Measurements from ENCODE around the genes POM121 and VPS37D.

DNA sequence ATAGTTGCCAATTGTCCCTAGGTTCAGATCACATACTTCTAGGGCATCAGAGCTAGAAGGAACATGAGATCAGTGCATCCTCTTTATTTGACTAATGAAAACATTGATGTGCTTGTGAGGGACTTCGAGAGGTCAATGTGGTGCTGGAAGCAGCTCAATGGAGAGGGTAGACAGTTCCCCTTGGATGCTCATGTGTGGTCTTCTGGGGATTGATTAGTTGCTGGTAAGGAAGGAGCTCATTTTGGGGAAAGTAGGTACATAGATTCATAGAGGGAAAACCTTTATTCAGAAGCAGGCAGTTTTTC is 103.6 kb downstream of the AUTS2 start:
- PRO-cap = no peak

DNA sequence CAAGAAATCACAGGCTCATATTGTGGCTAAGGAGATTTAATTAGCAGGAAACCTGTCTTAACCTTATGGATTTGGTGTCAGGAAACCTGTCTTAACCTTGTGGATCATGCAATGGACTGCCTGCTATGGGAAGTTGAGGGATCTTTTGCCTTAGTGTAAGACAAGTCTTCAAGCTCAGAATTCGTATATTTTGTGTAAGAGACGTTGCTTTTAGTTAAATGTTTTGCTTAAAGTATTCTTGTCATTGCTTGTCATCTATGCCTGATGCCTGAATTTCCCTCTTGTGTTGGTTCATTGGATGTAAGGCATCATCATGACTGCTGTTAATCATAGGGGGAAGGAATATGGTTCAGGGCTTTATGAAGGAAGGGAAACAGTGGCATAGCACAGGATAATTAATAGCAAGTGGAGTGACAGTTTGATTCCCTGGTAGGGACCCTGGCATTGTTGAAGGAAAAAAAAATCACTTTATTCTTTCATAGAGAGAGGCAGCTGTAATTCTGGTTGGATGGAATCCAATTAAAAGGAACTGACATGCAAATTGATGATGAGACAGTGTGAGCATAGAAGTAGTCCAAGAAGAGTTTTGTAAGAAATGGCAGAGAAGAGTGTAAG is 121.3 kb downstream of the AUTS2 start:
- PRO-cap = no peak

DNA sequence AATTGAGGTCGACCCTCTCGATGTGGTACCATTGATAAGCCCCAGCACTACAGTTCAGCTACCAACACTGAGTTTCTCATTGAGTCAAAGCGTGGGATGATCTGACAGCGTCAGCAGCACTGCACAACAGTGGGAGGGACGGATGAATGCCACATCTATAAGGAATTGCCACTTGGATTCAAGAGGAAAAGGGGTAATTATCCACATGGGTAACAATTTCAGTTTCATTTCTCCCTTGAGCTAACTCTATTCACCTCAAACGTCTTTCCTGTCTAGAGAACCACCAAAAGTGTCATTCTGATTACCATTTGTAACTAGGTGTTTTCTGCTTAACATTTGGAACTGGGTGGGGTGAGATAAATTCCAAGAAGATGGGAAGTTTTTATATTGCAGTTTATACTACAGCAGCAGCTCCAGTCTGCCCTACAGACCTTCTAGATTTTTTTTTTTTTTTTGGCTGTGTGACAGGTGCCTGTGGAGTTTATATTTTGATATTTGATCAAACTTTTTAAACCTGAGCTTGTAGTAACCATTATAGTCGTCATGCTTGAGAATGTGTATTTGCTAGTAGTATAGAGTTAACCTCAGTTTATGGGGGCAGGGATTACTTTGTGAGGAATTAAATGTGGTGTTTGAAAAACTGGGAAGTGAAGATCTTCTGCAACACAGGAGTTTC is 343.0 kb downstream of the AUTS2 start:
- PRO-cap = no peak

DNA sequence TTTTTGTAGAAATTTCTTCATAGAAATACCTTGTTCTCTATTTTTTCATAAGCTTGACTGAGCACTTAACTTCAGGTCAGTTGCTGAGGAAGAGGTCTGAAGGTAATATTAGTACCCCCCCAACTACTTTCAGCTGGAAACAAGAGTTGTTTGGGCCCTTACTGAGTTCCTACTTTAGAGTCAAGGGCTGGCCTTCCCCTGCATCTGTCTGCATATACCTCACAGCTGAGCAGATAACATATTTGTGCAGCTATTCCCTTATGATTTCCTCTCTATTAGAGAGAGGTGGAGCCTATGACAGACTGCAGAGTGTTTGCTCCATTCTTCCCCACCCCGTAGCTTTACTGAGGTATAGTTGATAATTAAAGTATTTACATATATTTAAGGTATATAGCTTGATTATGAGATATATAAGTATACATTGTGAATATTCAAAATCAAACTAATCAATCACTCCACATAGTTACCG is 355.5 kb downstream of the AUTS2 start:
- PRO-cap = no peak

DNA sequence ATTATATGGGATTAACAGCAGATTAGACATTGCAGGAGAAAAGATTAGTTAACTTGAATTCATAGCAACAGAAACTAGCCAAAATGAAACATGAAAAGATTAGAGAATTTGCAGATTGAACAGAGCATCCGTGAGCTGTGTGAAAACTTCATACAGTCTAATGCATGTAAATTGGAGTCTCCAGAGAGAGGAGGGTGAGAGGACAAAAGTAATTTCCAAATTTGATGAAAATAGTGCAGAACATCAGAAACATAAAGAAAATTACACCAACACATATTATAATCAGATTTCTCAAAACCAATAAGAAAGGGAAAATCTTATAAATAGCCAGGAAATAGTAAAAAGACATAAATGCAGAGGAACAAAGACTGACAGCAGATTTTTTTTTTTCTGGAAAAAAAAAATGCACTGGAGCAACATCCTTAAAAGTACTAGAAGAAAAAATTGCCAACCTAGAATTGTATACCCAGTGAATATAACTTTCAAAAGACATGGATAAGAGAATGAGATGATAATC is 553.8 kb downstream of the AUTS2 start:
- PRO-cap = no peak

GRCh38 chr7:70497396-70497931 is 634.5 kb upstream of the GALNT17 start:
- PRO-cap = no peak

GRCh38 chr7:70571254-70571933 is 560.5 kb upstream of the GALNT17 start:
- PRO-cap = no peak

DNA sequence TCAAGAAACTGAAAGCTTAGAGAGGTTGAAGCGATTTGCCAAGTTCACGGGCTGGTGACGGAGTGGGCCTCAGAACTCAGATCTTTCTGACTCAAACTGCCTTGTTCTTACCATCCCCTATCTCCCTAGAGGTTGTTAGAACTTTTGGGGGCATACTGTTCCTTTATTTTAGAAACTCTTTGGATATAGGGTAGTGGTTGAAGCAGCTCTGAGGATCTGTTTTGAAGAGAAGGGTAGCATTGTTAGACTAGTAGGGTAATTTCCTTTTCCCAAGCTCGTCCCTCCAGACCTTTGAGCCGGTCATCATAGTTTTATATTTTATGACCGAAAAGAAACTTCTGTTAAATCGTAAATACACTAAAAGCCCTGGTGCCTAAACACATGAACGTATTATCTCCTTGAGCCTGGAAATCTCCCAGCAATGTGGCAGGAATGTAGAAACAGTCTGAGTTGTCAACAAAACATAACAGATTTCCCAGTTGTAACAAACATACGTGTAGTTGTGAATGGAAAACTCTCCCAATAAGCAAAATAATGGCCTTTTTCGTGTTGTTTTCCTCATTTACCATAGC is 541.6 kb upstream of the GALNT17 start:
- PRO-cap = no peak

DNA sequence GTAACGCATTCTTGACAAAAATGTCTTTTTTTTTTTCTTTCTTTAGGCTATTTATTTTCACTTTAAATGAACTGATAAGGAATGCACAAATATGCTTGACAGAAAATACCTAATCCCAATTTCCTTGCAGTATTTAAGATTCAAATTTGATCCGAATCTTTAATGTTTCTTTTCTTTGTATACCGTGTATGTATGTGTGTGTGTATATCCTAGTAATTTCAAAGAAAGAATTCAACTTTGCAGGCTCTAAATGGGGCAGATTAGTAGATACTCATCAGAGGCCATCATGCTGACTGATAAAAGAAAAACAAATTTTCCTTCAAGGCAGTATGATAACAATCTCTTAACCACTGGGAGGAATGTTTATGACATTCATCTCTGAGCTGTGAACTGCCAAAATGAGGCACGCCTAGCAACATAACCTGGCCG is 343.8 kb upstream of the GALNT17 start:
- PRO-cap = no peak

- PRO-cap = no peak
Measured at GRCh38 chr7:71198564-71199415, 66.8 kb downstream of the GALNT17 start.

- PRO-cap = no peak
Measured at GRCh38 chr7:71303409-71303777, 171.4 kb downstream of the GALNT17 start.

- PRO-cap = no peak
Measured at GRCh38 chr7:71633457-71634186, 501.7 kb downstream of the GALNT17 start.

- PRO-cap = no peak
Measured at GRCh38 chr7:72335382-72336503, 76.4 kb downstream of the CALN1 start.

DNA sequence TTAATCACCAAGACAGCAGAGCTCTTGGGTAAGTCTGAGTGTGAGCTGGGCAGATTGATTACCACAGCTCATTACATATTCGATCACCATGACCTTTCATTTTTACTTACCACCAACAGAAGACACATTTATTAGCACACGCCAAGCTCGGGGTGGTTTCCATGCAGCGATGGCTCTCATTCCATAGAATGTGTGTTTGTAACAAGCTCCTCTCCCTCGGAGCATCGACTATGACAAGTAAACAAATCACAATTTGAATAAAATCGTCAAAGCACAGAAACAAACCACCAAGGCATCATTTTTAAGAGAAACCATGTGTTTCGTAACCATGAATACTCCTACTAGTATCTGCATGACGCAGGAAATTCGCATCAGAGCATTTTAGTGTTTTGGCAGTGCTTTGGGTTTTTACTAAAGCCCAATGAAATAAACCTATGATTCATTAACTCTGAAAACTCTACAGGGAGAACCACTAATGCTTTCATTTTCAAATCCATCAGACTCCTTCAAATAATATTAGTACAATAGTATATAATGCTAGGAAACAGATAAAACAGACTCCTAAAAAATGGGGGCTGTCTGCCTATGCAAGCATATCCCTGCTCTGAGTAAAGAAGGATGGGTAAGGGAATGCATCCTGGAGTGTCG is 83.5 kb downstream of the TYW1B start:
- PRO-cap = no peak

DNA sequence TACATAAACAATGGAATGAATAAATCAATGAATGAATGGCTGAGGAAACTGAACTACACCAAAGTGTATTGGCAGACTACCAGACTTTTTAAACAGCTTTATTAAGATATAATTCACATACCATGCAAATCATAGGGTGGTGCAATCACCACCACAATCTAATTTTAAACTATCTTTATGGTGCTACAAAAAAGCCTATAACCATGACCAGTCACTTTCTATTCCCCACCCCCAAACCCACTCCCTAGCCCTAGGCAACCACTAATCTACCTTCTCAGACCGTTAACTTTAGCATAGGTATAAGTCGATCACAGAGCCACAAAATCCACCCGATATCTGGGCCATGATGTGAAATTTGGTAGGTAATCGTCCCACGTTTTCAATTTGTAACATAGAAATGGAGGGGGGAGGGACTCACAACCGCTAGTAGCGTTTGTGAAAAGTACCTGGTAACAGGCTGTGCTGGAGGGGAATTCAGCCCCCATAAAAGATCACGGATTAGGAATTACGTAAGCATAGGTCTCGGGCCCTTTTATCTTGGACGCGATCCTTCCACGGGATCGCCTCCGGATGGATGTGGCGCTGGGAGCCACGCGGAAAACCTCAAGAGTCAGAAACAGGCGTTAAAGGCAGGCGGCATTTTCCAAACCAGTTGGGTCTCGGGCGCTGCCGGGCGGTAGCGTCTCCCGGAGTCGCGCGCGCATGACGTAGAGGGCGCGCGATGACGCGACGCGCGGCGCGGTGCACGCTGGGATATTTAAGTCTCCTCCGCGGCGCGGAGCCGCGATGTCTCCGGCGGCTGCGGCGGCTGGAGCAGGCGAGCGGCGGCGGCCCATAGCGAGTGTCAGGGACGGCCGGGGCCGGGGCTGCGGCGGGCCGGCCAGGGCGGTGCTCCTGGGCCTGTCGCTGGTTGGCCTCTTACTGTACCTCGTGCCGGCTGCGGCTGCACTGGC is at the start of gene POM121:
TSS of gene POM121 (plus strand) at position 760 of the 953 bp plus-strand sequence.
- PRO-cap = bidirectional peak, plus-strand start at position 786 of the sequence, minus-strand start at position 650 of the sequence

GRCh38 chr7:73397397-73398303 is 35.9 kb upstream of the FZD9 start:
- PRO-cap = no peak

DNA sequence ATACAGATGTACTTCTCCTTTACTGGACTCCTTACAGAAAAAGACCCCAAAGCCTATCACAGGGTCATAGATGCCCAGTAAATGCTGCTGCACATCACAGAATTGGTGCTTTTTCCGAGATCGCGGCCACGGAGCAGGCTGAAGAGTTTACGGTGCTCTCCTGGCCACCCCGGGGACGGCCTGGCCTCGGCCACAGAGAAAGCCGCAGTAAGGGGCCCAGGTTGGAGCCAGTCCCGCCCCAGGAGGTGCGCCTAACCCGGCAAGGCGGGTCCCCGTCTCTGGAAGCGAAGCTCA is 442 bp downstream of the TBL2 start:
- PRO-cap = no peak

DNA sequence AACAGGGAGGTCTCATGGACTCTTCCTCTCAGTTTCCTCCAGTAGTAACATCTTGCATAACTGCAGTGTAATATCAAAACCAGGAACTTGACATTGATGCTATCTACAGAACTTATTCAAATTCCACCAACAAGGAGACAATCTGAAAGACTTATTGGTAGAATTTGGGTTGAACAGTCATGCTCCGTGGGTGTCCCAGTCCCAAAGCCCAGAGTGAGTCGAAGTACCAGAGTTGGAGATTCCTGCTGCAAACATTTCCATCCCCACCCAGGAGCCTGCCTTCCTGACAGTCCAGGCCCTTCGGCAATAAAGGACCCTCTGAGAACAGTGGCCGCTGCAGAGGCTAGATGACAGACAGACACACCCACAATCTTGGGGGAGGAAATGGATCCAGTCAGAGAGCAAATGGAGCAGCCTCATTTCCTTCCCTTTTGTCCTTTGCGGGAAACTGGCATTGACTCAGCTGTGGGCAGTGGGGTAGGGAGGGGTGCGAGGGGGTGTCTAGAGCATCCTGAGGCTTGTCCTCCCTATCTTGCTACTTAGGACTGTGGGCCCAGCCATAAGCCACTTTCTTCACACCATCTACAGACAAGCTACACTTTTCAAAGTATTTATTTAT is 3.5 kb upstream of the TBL2 start:
- PRO-cap = bidirectional peak, plus-strand start at position 480 of the sequence, minus-strand start at position 320 of the sequence

DNA sequence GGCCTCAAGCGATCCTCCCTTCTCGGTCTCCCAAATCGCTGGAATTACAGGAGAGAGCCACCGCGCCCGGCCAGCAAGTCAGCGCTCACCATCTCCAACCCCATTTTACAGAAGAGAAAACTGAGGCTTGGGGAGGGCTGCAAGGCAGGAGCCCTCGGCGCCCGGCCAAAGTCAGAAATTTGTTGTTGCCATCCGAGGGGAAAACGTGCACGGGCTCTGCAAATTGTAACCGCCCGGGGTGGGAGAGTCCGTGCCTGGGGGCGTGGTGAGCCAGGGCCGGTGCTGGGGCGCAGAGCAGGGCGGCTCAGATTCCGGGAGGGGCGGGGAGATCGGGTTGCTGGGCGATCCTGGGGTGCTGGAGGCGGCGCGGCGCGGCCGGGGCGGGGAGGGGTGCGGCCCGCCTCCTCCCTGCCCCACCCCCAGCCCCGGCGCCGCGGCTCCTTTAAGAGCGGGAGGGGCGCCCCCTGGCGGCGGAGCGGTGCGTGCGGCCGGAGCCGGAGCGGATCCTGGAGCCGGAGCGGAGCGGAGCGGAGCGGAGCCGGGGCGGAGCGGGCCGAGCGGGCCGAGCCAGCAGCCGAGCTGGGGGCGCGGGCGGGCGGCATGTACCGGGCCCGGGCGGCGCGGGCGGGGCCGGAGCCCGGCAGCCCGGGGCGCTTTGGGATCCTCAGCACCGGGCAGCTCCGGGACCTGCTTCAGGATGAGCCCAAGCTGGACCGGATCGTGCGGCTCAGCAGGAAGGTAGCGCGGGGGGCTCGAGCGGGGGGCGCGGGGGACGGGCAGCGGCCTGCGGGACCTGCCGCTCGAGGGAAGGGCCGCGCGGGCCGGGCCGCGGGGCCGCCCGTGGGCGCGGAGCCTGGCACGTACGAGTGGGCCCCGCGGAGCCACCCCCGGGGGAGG is at the start of gene VPS37D:
TSS of gene VPS37D (plus strand) at position 473 of the 897 bp plus-strand sequence.
- PRO-cap = unidirectional peak, plus-strand start at position 473 of the sequence

- PRO-cap = no peak
Measured at GRCh38 chr7:73689446-73690125, 6.2 kb downstream of the BUD23 start.